HT-29 (cell line): Measurements from ENCODE around the gene ITGB1.

DNA sequence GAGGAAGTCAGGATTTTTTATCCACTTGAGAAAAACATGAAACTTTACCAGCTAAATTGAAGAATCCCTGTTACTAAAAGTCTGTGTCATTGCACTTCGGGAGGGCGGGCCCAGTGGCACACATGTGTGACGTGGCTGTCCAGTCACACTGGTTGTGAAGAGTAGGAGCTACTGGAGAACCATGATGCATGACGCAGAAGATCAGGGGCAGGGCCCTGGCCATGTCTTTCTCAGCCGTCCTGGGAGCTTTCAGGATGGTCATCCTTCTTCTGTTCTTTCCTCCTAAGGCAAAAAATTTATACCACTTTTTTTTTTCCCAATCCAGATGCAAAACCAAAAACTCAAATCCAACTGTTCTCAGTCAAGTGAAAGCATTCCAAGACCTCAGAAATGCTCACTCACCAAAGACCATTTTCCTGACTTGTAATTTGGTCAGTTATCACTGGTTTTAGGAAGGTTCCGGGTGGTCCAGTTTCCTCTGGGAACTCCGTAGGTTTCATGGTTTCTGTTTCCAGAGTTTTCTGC is 118.6 kb upstream of the ZNF438 start:
- RAMPAGE, long total RNA: no peak

- RAMPAGE, long total RNA: no peak
Observed at GRCh38 chr10:31340375-31341102, 21.5 kb downstream of the ZEB1 start.

DNA sequence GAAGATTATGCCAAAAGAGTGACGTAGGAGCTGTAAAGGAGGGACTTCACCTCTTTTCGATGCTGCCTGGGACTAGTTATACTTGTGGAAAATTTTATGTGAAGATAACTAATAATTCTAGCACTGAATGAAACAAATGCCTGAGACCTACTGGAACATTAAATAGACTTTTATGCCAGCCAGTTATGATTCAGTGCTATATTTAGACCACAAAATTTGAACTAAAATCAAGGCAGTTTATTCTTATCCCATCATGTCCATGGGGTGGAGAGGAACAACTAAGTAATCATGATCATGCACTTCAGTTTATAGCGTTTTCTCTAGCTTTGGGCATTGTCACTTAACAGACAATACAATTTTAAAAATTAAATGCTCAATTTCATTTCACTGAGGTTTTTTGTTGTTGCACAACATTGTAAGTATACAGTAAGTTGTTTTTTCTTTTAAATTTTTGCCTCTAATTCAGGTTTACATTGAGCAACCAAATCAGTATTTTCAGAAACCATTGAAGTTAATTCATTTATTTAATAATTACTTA is 76.7 kb downstream of the ZEB1 start:
- RAMPAGE, long total RNA: no peak

DNA sequence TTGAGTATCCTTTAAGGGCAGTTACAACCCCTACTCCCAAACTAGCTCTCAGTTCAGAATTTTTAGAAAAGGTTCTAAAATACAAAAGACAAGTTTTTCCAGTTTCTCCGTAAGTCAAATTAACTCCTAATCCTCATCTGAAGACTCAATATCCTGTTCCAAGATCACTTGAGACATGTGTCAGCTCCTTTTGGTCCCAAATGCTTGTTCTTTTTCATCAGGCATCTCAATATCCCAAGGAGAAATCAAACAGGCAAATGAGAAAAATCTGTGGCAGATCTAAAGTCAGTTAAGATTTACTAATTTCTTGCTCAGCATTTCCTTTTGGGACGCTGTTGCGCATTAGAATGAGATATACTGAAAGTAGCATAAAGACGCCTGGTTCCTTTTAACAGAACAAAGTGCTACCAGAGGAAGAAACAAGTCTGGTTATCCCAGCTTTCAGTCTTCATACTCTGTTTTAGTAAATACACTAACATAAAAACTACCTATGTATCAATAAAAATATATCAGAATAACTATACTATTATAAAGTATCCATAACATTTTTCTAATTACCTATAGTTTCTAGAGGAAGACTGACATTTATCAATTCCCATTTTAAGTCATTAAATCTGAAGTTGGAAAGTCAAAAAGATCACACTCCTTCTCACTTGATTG is 51.7 kb downstream of the ARHGAP12 start:
- RAMPAGE, long total RNA: no peak

DNA sequence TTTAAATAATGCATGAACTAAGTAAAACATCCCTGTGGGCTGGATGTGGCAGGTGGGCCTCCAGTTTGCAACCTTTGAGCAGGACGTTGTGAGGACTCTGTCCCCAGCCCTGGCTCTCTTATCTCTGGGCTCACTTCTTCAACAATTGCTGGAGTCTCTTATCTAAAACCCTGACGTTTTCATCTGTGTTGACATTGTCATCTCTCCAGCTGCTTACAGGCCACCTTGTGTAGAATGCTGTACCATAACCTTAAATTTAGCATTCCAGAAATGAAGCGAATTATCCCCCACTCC is 3.2 kb upstream of the KIF5B start:
- RAMPAGE, long total RNA: no peak

GRCh38 chr10:32144975-32145487 is 88.8 kb upstream of the KIF5B start:
- RAMPAGE, long total RNA: no peak

- RAMPAGE, long total RNA: no peak
Observed at GRCh38 chr10:32362345-32362768, 15.4 kb upstream of the EPC1 start.

GRCh38 chr10:32447137-32447332 is 1.1 kb downstream of the CCDC7 start:
- RAMPAGE, long total RNA: no peak

GRCh38 chr10:32942334-32943110 is 15.5 kb downstream of the ITGB1 start:
- RAMPAGE, long total RNA: no peak

DNA sequence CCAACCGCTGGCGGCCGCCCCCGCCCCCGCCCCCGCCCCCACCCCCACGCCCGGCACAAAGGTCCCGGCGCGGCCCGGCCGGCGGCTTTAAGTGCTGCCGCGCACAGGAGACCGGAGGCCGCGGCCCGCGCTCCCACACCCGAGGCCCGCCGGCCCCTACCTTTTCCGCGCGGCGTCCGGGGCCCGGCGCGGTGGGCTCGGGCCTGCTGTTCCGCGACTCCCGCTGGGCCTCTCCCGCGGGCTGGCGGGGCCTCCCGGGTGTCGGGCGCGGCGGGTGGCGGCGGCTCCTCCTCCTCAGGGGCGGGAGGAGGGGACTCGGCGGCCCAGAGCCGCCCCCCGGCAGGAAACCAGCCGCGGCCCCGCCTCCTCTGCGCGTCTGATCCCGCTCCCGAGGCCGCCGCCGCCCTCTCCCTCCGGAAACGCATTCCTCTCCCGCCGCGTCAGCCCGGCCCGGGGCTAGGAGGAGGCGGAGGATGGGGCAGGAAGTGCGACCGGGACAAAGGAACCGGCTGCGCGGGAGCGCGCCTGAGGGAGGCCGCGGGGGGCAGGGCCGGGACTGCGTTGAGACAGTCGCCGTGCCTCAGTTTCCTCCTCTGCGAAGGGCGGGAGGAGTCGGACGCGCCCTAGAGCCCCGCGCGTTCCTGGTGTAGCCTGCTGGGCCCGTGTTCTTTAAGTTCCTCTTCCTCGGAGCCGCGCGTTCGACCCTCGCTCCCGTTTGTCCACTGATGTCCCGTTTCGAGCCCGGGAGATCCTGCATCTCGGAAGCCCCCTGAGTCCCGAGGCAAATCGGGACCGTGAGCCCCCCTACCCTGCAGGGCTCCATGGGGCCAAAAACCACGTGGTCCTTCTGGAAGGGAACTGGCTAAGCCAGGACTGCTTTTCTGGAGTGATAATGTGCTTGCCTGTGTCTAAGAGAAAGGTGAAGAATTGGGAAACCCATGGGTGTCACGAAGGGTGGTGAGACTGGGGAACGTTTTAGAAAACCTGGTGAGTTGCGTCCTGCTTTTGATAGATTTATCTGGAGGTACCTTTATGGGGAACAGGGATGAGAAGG is at the start of gene ITGB1:
TSS of gene ITGB1 (minus strand) at position 246 of the 1,054 bp plus-strand sequence.
- RAMPAGE, long total RNA: start-site peak on the minus strand centred at position 241 of the sequence, 53 bp wide, 758 and 864 reads in 2 replicates

DNA sequence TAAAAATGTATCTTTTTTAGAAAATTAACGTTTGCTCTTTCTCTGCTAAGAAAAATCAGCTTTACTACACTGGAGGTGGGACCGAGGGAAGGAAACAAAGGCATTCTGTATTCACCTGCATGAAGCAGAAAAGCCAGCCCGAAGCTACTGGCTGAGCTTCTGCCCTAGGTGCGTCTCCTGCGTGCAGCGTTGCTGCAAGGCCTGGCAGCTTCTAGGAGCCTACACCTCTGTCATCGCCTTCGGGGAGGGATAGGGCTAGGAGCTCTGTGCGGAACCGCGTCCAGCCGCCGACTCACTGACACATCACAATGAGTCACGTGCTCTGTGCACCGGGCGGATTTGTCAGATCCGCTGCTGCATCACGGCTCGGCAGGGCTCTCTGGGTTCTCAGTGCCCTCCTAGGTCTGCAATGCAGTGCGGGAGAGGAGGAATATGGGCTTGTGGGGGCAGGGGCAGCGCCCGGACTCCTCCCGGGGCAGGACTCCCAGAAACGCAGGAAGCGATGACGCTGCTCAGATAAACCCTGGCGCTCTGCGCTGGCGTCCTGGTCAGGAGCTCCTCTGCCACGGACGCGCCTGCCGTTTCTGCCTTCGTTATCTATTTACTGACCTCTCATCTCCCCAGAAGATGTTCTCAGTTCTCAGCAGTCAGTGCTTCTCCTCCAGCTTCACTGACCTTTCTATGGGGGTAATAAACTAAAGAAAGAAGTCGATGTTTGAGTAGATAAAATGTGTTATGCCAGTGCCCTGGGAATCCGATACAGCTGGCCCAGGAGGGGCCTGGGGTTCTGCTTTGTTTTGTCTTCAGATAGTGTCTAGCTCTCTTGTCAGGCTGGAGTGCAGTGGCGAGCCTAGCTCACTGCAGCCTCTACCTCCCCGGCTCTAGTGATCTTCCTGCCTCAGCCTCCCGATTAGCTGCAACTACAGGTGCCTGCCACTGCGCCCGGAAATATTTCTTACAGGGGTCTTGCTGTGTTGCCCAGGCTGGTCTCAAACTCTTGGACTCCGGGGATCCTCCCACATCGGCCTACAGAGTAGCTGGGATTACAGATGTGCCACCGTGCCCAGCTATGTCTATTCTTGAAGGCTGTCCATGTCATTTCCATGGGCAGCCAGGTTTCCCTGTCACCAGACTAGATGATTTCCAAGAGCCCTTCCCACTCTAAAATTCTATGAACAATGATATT is 22.7 kb upstream of the ITGB1 start:
- RAMPAGE, long total RNA: no peak

GRCh38 chr10:33114306-33114902 is 156.4 kb upstream of the ITGB1 start:
- RAMPAGE, long total RNA: no peak

- RAMPAGE, long total RNA: no peak
Observed at GRCh38 chr10:33198543-33199134, 135.8 kb downstream of the NRP1 start.

- RAMPAGE, long total RNA: no peak
Observed at GRCh38 chr10:33264105-33264803, 70.2 kb downstream of the NRP1 start.

GRCh38 chr10:33333463-33334058 is 906 bp downstream of the NRP1 start:
- RAMPAGE, long total RNA: no peak

DNA sequence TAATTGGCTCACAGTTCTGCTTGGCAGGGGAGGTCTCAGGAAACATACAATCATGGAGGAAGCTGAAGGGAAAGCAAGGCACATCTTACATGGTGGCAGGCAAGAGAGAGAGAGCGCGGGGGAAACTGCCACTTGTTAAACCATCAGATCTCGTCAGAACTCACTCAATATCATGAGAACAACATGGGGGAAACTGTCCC is 344.2 kb upstream of the NRP1 start:
- RAMPAGE, long total RNA: no peak

GRCh38 chr10:34200596-34201069 is 614.5 kb downstream of the PARD3 start:
- RAMPAGE, long total RNA: no peak

DNA sequence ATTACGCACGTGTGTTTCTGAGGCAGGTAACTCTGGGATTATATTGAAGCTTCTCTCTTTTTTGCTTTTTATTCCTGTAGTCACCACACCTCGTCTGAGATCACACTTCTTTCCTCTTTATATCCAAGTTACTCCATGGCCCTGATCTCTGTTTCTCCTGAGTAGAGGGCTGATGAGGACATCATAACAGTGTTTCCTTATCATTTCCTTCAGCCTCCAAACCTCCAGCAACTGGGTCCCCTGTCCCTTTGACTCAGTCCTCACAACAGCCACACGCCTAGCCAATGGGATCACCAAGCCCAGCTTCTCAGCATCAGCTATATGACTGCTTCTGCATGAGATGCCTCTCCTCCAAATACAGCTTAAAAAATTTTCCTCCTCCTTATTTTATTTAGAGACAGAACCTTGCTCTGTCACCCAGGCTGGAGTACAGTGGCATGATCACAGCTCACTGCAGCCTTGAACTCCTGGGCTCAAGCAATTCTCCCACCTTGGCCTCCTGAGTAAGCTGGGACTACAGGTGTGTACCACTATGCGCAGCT is 586.2 kb downstream of the PARD3 start:
- RAMPAGE, long total RNA: no peak

GRCh38 chr10:34608073-34608889 is 206.8 kb downstream of the PARD3 start:
- RAMPAGE, long total RNA: no peak

DNA sequence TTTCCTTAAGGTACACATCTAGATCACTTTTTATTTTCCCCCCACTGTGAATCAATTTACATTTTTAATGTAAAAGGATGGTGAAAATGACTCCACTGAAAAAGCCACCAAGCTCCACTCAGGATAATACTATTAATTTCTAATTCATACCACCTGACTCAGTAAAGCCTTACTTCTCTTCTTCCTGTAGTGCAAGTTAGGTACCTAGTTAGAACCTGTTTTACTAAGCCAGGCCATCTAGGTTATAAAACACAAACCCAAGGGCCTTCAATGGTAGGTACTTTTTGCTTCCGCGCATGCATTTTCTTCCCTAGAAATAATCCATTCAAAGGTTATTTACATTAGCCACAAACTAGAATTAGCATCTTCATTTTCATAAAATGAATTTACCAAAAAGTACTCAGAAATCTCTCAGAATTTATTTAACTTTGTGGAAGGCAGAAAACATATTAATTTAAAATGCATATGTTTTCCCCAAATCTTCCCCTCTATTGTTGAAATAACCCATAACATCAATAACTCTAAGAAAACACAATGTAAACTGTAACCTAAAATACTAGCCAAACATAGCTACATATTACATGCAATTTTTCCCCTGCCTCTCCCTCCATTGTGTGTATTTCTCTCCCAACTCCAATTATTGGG is 155.4 kb downstream of the PARD3 start:
- RAMPAGE, long total RNA: no peak